ENCODE results near the genes GRM2, IQCF3 and RPL29.

DNA sequence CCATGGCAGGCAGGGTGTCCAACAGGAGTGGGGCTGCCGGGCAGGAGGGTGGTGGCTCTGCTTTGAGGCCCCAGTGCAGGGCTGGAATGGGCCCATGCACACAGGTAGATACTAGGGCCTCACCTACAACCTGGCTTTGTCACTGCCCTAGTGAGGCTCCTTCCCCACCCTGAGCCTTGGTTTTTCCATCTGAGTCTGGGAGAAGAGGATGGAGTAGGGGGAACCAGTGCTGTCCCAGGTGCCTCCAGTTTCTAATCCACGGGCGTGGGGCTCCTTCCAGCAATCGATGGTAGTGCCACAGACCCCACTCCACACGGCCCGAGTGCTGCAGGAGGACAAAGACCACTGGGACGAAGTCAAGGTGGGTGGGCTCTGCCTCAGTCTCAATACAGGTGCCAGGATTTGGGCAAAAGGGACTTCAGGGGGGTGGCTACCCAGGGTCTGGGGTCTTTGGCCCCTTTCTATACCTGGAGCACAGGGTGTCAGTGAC, 27.8 kb upstream of the DOCK3 start:
- RAMPAGE, long total RNA = no peak
- RRBS = no CpG with 5 or more reads among the region's 7 CpGs

- RAMPAGE, long total RNA = no peak
- RRBS = no CpG with 5 or more reads among the region's 13 CpGs
Measured at GRCh38 chr3:51687297-51687920, 16.4 kb downstream of the TEX264 start.

DNA sequence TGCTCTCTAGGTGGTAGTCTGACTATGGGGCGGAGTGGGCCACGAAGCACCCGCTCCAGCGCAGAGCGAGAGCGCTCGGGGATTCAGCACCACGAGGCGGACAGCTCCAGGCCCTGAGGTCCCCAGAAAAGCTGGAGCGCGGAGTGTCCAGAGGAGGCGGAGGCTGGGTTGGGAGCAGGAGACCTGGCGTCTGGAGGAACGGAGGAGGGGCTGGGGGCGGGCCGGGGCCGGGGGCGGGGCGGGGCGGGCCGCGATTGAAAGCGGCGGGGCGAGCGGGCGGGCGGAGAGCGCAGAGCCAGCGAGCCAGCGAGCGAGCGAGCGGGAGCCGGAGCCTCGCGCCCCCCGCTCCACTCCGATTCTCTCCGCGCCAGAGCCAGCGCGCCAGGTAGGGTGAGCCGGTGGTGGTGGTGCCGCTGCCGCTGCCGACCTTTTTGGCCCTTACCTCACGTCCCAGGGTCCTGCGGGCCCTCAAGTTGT, at the start of gene GRM2:
Gene GRM2 (plus strand): TSS at position 286 of the 477 bp plus-strand sequence.
- RAMPAGE, long total RNA = no peak
- RRBS = under 1% methylated on average over 10 of the region's 49 CpGs

DNA sequence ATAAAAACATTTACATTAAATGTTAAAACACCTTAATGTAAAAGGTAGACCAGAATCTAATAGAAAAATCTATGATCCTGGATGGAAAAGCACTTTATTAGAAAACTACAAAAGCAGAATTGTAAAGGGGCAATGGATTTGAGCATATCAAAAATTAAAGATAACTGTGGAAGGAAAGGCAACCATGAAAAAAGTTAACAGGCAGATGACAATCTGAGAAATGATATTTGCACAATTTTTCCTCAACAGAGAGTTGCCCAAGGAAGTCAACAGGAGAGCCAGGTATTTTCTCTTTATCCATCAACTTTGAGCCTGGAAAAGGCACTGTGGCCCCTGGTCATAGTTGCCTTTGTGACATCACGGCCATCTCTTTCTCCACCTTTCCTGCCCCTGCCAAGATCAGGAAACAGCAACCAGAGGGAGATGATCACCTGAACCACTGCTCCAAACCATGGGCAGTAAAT, at the start of gene IQCF3:
Gene IQCF3 (plus strand): TSS at position 402 of the 464 bp plus-strand sequence.
- RAMPAGE, long total RNA = no peak
- RRBS = no CpG with 5 or more reads among the region's 1 CpG

DNA sequence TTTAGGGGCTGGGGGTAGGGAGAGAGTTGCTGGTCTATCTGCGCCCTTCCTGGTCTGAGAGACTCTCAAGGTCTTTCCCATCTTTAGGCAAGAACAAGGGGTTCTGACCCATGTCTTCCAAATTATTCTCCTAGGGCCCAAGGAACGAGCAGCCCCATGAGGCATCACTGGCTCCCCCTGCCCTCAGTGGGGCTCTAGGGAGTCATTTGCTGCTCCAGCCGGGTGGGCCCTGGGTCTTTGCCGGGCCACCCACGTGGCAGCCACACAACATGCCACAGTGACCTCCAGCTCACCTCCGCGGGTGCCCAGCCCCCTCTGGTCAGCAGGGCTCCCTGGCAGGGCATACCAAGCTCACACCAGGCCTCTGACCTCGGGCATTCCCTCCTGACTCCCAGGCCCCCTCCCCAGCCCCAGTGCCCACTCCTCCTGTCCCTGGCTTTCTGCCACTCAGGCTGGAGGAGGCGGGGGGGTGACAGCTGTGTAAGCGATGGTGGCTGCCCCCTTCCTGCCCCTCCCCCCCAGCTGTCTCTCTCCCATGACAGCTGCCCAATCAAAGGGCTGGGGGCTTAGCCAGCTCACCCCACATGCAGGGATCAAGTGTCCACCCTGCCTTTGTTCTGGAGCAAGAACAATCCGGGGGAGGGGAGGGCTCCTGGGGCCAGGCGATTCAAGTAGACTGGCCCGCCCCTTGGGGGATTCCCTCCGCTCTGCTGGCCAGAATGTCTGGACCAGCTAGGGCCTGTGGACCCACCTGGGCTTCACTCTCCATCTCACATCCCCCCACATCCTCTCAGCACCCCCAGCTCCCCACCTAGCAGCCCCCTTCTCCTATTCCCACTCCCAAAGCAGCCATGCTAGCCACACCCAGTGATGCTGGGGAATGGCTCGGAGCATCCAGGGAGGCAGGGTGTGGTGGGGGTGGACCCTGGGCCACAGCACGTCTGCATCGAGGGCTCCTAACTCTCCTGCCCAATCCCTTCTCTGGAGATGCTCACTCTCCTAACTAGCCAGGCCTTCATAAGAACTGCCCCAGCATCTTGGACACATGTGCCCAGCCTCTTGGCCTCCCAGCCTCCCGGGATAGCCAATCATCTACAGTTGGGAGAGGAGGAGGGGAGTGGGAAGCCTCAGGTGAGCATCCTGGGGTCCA, 3.1 kb downstream of the PCBP4 start:
- RAMPAGE, long total RNA = no peak
- RRBS = no CpG with 5 or more reads among the region's 18 CpGs

DNA sequence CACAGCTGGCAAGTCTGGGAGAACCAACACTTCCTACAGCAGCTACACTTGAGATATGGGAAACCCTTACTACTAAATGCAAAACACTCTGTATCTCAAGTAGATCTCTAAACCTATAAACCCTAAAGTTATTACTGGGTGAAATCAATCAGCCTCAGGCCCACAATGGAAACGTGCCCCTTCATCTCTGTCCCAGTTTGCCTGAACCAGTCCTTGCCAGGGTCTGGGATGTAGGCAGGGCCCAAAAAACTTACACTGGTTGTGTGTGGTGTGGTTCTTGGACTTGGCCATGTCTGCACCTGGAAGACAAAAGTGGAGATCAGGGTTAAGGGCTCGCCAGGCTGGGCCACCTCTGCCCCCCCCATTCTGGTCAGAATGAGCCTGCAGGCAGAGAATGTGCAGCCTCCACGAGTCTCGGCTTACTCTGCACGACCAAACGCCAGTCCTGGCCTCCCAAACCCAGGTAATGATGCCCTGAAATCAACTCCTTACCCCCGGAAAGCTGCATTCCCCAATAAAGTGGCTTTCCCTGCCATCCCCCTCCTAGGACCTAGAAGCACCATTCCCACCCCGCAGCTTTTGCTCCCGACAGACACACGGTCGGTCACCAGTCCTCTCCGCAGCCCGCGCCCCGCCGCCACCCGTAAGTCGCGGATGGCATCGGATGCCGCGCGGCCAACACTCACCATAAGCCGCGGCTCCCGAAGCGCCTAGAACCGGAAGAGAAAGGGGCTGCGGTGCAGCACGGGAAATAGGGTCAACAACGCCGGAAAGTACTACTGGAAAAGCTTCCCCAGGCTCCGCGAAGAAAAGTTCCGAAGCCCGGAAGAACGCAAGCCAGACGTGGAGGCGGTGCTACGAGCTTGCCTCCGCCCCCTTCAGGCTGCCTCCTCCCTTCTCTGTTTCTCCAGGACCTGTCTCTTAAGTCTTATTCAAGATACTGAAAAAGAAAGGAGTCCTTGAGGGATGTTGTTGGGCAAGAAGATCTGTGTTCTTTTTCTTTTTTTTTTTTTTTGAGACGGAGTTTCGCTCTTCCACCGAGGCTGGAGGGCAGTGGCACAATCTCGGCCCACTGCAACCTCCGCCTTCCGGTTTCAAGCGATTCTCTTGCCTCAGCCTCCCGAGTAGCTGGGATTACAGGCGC, at the start of gene RPL29:
Gene RPL29 (minus strand): TSS at position 725 of the 1,144 bp plus-strand sequence.
- RAMPAGE, long total RNA = start-site peak on the minus strand centred at position 720 of the sequence, 49 bp wide, 9,307 and 11,024 reads in 2 replicates
- RRBS = 1% methylated on average over 8 of the region's 50 CpGs

DNA sequence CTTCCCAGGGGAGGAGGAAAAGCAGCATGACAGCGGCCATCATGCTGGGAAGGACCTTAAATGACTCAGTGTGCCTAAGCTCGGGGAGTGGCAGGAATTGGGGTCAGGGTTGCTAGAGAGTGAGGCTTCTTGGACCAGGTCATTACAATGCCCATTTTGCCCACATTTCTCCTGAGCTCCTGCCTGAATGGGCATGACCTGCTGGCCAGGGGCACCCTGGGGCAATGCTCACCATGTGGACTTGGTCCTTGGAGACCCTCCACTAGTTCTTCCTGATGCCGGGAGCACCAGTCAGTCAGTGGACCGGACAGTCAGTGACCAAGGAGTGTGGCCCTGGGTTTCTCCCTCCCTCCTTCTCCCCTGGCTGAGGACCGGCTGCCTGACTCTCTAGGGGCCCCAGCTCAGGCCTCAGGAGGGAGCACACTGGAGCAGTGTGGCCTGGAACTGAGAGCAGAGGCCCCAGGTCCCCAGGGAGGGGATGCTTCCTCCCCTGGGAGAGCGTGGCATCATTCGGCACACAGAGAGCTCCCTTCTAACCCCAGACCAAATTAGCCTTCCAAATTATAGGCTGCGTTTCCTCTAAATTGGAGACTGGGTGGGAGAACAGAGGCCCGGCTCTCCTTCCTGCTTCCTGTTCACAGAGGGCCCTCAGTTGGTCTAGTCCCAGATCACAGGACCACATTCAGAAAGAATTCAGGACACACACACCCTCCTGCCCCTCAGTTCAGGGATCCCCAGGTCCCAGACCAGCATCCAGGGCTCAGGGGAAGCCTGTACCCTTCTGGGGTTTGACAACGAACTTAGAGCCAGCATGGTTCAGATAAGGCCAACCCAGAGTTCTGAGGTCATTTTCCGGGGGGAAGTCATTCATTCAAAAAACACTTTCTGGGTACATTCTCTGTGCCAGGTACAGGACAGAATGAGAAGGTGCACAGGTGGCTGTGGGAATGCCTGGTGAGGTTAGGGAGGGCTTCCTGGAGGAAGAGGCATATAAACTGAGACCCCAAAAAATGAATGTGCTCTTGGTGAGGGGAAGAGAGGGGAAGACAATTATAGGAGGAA, 28.2 kb upstream of the RPL29 start:
- RAMPAGE, long total RNA = no peak
- RRBS = 78% methylated on average over 2 of the region's 11 CpGs

GRCh38 chr3:52050057-52051145, 6.0 kb downstream of the DUSP7 start:
- RAMPAGE, long total RNA = no peak
- RRBS = no CpG with 5 or more reads among the region's 38 CpGs

DNA sequence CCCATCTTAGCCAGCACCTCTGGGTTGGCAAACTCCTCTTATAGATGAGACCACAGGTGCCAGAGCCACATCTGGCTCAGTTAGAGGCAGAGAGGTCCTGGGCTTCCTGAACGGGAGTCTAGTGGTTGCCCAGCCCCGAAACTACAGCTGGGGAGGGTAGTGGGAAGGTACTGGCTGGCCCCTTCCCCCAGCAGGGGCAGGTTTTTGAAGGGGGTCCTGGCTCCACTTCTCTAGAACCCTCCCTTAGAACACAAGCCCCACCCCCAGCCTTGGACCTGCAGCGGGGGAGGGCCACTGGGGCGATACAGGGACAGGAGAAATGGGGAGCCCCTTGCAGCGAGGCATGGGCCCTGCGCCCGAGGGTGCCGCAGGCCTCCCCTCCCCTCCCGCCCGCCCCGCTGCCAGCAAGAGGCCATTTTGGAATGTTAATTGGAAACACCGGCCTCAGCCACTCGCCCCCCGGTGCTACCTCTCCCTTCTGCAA, 1.6 kb downstream of the DUSP7 start:
- RAMPAGE, long total RNA = no peak
- RRBS = no CpG with 5 or more reads among the region's 14 CpGs

DNA sequence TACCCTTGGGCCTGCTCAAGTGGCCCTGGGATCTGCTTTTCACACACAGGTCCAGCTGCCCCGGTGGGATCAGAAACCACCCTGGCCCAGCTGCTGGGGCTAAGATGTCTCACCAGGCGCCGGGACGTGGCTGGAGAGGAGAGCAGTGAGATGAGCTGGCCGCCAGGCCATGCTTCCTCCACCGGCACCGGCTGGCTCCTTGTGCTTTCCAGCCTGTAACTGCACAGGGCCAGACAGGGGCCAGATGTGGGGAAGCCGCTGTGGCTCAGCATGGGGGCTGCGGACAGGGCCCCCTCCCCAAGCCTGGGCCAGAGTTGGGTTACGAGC, 11.5 kb upstream of the DUSP7 start:
- RAMPAGE, long total RNA = no peak
- RRBS = 46% methylated on average over 6 of the region's 10 CpGs

- RAMPAGE, long total RNA = no peak
- RRBS = under 1% methylated on average over 10 of the region's 45 CpGs
Measured at GRCh38 chr3:52154627-52155369, 575 bp upstream of the POC1A start.

DNA sequence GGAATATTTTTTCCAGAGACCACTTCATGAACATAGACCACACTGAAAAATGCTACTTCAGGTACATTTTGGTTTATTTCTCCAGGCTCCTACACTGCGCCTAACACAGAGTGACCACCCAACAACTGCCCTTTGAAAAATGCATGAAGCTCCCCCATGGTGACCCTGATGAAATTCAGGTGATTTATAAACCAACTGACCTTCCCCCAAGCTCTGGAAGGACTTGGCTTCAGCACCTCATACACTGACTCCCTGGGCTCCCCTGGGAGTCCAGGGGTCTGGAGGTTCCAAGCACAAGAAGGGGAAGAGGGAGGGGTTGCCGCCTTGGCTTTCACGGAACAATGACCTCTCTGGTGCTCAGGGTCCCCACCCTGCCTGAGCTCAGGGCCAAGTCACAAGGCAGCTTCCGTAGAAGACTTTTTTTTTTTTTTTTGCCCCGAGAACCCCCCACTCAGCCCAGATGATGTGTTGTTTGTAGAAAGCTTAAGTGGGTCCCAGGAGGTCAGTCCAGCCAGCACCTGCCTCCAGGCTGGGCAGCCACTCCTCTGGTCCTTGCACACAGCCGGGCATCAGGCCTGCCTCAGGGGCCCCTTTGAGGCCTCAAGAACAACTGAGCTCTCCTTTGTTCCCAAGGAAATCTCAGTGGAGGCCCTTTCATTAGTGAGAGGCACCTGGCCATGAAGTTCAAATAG, 14.1 kb upstream of the ALAS1 start:
- RAMPAGE, long total RNA = no peak
- RRBS = no CpG with 5 or more reads among the region's 6 CpGs

- RAMPAGE, long total RNA = no peak
- RRBS = no CpG with 5 or more reads among the region's 12 CpGs
Measured at GRCh38 chr3:52195729-52196346, 2.1 kb upstream of the ALAS1 start.

DNA sequence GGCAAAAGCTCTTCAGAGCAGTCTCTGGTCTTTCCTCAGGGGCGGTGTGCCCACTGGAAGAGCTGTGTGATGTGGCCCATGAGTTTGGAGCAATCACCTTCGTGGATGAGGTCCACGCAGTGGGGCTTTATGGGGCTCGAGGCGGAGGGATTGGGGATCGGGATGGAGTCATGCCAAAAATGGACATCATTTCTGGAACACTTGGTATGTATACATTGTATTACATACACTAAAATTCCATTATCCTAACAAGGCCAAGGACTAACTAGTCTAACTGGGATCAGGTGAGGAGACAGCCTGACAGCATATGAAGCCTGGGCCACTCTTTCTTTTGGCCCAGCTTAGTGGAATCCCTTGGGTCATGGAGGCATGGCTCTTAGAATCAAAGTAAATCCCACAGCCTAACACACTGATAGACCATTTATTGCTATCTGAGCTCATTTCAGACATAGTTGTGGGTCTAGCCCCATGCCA, 10.1 kb downstream of the ALAS1 start:
- RAMPAGE, long total RNA = no peak
- RRBS = no CpG with 5 or more reads among the region's 6 CpGs

DNA sequence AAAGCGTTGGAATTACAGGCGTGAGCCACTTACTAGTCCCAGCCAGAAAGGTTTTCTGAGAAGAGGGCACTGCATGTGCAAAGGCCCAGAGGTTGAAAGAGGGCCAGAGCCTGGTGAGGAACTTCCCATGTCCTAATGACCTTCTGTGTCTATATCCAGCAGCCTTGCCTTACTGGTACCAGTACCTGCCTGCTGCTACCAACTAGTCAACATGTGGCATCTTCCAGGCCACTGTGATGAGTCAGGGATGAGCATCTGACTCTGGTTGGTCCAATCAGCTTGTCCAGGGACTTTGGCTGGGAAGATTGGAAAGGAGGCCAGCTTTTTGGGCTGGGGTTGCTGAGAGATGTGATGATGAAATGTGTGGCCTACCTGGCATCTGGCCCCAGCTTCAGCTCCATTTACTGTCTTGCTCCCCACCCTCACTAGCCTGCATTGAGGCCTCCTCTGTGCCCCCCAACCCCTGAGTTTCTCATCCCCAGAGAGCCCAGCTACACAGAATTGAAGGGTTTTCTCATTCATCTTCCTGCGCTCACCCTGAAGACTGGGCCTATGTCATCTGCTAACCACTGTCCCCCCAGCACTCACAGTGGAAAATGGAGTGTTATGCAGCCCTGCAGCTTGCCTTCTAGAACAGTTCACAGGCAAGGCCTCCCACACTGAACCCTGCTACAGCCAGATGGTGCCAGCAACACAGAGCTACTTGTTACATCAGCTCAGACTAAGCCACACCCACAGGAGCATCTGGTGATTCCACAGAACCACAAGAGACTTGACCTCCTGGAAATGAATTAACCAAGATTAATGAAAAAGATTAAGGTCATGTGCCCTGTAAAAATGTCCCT, 1.3 kb upstream of the TWF2 start:
- RAMPAGE, long total RNA = no peak
- RRBS = no CpG with 5 or more reads among the region's 3 CpGs

DNA sequence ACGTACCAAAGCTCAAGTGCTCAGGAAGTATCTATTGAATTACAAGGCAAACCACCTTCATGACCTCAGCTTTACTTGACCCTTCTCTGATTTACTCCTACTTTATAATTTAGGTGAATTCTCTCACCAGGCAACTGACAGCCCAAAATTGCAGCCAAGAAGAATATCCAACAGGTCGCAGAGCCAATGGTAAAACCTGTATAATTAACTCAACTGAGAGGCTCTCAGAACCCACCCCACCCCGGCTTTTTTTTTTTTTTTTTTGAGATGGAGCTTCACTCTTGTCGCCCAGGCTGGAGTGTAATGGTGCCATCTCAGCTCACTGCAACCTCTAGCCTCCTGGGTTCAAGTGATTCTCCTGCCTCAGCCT, 7.1 kb downstream of the PPM1M start:
- RAMPAGE, long total RNA = no peak
- RRBS = no CpG with 5 or more reads among the region's 4 CpGs

- RAMPAGE, long total RNA = no peak
- RRBS = no CpG with 5 or more reads among the region's 7 CpGs
Measured at GRCh38 chr3:52289245-52290171, 1.9 kb downstream of the GLYCTK start.

DNA sequence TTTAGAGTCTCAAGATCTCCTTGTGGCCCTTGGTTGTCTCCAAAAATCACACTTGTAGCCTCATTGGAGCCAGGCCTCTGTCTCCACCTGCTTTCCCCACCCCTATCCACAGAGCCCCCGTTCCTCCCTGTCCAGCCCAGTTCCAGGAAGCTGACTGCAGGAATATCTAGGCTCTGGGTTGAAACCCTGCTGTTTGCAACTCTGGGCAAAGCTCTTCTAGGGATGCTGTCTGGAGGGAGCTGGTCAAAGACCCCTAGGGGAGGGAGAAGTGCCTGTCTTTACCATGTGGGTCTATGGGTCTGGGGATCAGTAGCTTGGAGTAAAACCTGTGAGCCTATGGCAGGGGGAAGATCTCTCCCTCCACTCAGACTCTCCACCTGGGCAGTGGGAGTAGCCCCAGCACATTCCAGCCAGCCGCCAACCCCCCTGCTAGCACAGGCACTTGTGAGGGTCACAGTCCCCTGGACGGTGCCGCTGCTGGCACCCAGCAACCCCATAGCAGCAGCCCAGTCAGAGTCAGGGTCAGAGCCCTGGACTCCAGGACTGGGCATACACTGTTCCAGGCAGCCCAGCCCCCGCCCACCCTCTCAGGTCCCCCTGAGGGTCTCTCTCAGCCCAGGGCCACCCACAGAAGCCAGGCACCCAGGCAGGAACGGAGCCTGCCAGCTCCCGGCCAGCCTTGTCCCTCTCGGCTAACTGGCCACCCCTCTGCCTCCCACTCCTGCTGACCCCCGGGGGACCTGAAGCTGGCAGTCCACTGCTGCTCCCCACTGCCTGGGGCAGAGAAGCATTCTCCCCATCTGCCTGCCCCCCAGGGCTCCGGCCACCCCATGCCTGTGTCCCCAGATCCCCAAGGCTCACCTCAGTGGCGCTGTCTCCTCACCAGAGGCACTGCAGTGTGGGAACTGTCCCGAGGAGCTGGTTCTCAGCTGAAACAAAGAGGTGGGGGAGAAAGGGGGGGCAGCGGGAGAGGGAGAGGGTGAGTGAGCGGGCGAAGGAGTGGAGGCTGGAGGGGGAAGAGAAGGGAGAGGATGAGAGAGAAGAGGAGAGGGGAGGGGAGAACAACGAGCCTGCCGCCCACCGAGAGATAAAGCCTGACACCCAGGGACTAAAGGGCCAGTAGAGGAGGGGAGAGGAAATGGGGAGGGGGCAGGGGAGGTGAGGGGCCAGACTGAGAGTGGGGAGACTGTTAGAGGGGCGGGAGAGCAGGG, 10.8 kb downstream of the GLYCTK start:
- RAMPAGE, long total RNA = no peak
- RRBS = 11% methylated on average over 4 of the region's 19 CpGs

- RAMPAGE, long total RNA = no peak
- RRBS = no CpG with 5 or more reads among the region's 23 CpGs
Measured at GRCh38 chr3:52402762-52403638, 6.8 kb downstream of the BAP1 start.

GRCh38 chr3:52403639-52404182, 6.1 kb downstream of the BAP1 start:
- RAMPAGE, long total RNA = no peak
- RRBS = no CpG with 5 or more reads among the region's 10 CpGs